ENCODE data around the genes SIK1, AIRE and ITGB2.

DNA sequence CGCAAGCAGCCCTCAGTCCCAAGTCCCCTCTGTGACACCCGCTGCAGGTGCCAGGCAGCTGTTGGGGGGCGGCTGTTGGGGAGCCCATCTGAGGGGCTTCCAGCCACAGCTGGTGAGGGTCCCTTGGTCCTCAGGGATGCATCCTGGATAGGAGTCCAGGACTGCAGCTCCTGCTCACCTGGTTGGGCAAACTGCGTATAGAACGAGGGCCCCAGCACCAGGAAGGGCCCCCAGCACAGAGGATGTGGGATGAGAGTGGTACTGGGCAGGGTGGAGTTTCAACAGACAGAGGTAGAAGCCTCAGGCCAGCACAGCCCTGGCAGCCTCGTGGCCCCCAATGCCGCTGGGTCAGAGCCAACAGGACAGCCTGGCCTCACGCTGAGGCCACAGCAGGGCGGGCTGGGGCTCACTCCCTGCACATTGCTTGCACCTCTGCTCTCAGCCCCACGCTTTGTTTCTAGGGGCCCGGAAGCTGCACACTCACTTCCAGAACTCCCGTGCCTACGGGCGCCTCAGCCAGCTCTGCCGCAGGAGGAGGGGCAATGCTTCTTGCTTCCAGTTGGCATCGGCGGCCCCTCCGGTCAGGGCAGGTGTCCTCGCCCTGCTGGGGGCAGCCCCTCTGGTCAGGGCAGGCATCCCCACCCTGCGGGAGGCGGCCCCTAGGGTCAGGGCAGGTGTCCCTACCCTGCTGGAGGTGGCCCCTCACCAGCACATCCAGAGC, 73.0 kb downstream of the SIK1 start:
- PRO-cap: no peak
- RAMPAGE, long total RNA, 4 experiments: no peak in any of the 4 experiments

DNA sequence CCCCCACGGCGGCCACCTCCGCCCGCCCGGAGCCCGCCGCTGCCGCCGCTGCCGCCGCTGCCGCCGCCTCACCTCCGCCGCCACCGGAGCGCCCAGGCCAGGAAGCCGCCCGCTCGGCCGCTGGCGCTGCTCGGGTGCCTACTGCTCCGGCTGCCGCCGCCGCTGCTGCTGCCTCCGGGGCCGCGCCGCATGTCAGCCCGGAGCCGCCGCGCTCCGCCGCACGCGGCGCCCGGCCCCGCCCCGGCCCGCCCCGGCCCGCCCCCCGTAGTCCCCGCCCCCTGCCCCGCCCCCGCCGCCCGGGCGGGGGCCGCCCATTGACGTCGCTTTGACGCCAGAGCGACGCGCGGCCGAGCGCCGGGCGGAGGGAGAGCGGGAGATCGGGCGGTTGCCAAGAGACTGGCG, at the start of gene SIK1:
TSS of gene SIK1 (minus strand) at position 194 of the 402 bp plus-strand sequence.
- PRO-cap: no peak
- RAMPAGE, long total RNA, 4 experiments: no peak in any of the 4 experiments

DNA sequence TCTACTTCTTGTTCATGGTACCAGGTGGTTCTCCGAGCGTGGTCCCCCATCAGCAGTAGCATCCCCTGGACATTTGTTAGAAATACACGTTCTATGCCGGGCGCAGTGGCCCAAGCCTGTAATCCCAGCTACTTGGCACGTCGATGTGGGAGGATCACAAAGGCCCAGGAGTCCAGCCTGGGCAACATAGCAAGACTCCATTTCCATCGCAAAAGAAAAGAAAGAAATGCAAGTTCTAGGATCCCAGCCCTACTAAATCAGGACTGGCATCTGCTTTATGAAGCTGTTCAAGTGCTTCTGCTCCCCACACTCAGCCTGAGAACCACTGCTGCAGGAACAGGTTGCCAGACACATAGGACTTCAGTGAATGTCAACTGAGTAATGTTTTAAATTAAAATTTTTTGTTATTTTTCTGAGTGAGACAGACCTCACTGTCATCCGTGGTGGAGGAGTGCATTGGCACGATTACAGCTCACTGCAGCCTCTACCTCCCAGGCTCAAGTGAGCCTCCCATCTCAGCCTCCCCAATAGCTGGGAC, 880 bp downstream of the RRP1 start:
- PRO-cap: no peak
- RAMPAGE, long total RNA, 4 experiments: no peak in any of the 4 experiments

DNA sequence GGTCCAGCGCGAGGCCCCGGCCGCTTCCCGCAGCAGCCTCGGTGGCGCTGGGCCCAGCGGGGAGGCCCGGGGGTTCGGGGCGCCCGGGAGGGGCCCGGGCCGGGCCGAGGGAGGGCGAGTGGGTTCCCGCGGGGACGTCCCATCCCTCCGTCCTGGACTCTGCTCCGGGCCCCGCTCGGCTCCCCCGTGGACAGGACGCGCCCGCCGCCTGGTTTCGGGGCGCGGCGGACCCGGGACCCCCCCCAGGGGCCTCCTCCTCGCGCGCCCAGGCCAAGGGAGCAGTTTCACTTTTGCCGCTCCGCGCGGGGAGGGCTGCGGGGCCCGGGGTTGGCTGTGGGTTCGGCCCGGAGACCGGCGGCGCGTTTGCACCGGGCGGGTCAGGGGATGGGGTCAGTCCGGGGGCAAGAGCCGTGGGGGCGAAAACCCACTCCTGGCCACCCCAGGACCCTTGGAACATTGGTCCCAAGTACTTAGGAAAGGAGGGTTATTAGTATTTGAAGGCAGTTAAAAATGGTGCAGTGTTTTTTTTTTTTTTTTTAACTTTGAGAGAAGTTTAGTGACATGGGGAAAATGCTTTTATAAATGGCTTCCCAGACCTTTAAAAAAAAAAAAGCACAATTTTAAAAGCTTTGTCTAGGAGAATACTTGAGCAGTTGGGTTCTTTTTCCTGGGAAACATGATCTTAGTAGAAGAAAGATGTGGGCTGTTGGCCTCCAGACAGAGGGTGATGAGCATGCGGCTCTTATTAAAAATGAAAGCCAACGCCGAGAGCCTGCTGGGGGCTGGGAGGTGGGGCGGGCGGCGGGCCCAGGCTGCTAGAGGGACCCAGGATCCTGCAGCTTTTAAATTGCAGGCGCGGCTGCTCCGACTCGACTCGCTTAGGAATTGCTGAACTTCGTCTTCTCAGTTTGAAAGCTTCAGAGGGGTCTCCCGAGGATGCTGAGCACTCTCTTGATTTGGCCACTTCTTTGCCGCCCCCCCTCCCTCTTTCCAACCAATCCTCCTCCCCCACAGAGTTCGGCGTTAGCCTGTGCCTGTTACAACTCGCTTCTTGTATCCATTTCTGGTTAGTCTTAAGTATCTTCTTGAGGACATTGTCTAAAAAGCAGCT, 932 bp downstream of the AGPAT3 start:
- PRO-cap: no peak
- RAMPAGE, long total RNA, 4 experiments: no peak in any of the 4 experiments

DNA sequence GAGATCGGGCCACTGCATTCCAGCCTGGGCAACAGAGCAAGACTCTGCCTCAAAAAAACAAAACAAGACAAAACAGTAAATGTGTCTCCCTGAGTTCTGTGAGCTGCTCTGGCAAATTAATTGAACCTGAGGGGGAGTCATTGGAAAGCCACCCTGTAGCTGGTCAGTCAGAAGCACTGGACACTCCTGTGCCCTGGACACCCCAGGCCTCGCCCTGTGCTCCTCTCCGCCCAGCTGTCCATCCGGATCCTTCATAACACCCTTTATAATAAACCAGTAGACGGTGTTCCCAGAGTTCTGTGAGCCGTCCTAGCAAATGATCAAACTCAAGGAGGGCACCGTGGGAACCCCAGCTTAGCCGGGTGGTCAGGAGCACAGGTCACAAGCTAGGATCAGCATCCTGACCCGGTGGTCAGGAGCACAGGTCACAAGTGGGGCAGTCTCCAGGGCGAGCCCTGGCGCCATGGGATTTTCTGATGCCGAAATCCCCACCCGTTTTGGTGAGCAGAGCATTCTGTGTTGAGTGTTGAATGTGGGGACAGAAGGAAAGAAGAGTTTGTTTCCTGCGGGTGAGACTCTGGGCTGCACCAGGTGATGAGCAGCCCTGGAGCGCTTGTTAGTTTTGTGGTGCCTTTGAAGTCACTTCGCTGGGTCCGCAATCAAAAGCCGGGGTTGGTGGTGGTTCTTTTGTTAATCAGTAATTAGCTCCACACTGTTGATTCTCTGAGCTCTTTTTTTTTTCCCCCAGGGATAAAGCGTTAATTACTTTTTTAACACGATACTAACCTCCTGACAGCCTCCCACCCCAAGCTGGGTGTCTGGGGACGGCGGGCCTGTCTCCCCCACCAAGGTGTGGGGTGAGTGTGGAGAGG, 56.3 kb downstream of the AGPAT3 start:
- PRO-cap: no peak
- RAMPAGE, long total RNA, 4 experiments: no peak in any of the 4 experiments

DNA sequence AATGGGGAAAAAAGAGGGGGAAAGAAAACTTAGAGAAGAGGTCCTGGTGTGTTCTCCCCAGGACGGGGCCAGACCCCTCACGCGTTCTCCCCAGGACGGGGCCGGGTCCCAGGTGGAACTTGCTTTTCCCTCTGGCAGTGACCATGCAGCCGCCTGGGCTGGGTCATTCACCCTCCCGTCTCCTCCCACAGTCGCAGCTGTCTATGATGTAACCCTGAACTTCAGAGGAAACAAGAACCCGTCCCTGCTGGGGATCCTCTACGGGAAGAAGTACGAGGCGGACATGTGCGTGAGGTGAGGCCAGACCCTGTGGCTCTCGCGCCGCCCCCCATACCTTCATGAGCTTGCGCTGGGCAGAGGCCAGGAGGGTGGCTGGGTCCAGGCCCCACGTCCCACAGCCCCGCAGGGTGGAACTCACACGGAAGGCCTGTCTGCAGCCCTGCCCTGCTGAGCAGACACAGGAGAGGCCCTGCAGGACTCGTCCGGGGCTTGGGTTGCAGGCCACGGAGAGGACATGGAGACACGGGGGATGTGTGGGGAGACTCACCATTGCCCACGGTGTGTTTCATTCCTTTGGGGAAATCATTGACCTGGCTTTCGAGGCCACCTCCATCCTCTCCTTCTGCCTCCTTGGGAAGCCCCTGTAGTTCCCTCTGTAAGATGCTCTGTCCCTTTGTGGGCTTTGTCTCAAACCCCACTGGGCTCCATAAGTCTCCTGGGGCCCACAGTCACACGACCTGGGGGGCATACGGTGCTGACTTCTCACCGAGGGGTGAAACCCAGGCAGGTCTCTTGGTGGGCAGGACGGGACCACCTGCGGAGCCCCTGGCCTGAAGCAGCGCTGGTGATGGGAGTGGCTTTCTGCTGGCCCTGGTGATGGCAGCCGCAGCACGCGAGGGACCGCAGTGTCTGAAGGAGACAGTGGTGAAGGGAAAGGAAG, 40.6 kb upstream of the TRAPPC10 start:
- PRO-cap: no peak
- RAMPAGE, long total RNA, 4 experiments: no peak in any of the 4 experiments

DNA sequence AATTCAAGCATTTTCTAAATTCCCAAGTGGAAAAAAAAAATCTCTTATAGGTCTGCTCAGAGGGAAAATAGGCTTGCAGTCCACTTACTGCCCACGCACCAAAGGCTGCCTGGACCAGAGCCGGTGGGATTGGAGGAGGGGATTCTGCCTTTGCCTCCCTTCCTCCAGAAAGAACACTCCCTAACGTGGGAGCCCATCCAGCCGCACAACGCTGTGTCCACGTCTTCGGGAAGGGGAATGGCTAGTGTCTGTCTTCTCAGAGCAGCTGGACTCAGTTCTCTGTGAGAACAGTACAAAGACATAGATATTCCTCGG, 5.4 kb upstream of the TRAPPC10 start:
- PRO-cap: no peak
- RAMPAGE, long total RNA, 4 experiments: no peak in any of the 4 experiments

- PRO-cap: no peak
- RAMPAGE, long total RNA, 4 experiments: no peak in any of the 4 experiments
Measured at GRCh38 chr21:44021541-44022099, 9.5 kb downstream of the TRAPPC10 start.

DNA sequence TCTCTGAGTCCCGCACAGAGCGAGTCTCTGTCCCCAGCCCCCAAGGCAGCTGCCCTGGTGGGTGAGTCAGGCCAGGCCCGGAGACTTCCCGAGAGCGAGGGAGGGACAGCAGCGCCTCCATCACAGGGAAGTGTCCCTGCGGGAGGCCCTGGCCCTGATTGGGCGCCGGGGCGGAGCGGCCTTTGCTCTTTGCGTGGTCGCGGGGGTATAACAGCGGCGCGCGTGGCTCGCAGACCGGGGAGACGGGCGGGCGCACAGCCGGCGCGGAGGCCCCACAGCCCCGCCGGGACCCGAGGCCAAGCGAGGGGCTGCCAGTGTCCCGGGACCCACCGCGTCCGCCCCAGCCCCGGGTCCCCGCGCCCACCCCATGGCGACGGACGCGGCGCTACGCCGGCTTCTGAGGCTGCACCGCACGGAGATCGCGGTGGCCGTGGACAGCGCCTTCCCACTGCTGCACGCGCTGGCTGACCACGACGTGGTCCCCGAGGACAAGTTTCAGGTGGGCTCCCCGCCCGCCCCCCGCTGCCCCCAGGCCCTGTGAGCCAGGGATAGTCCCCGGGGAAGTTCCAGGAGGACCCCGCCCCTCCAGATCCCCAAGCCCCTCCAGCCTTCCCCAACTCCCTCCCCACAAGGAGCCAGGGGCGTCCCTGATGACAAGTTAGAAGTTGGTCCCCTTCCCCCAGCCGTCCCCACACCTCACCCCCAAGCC, at the start of gene AIRE:
TSS of gene AIRE (plus strand) at position 237 of the 709 bp plus-strand sequence.
- PRO-cap: no peak
- RAMPAGE, long total RNA, 4 experiments: no peak in any of the 4 experiments

DNA sequence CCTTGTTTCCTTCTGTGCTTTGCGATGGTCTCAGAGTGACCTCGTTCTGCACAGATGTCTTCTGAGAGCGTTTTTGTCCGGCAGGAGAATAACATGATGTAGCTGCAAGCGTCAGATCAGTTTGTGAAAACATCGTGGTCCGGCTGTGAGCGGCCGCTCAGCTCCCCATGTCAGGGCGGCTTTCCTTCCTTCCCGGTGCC, 26.7 kb downstream of the TRPM2 start:
- PRO-cap: no peak
- RAMPAGE, long total RNA, 4 experiments: no peak in any of the 4 experiments

GRCh38 chr21:44428221-44428530, 27.1 kb upstream of the LRRC3 start:
- PRO-cap: no peak
- RAMPAGE, long total RNA, 4 experiments: no peak in any of the 4 experiments

DNA sequence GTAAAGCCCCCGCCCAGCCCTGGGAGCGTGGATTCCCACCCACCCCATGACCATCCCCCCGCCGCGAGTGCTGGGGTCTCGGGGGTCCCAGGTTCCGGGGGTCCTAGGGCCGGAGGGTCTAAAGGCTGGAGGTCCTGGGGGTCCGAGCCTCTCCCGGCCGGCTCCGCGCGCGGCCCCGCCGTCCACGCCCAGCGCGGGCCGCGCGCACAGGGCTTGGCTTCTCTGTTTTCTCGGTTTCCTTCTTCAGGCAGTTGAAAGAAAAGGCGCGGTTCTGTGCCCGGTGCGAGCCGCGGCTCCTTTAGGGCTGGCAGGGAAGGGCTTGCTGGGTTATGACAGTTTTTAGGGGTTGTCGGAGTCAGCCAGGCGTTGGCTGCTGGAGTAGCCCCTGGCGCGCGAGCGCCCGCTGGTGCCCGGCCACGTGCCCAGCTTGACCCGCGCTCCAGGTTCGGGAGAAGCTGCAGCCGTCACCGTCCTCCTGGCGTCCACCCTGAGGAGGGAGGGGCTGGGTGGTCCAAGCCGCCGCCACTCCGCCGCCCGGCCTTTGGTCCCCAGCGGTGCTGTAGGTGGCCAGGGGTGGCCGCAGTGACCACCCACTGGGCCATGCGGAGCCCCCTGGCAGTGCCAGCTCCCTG, 462 bp downstream of the LRRC3 start:
- PRO-cap: no peak
- RAMPAGE, long total RNA, 4 experiments: no peak in any of the 4 experiments

DNA sequence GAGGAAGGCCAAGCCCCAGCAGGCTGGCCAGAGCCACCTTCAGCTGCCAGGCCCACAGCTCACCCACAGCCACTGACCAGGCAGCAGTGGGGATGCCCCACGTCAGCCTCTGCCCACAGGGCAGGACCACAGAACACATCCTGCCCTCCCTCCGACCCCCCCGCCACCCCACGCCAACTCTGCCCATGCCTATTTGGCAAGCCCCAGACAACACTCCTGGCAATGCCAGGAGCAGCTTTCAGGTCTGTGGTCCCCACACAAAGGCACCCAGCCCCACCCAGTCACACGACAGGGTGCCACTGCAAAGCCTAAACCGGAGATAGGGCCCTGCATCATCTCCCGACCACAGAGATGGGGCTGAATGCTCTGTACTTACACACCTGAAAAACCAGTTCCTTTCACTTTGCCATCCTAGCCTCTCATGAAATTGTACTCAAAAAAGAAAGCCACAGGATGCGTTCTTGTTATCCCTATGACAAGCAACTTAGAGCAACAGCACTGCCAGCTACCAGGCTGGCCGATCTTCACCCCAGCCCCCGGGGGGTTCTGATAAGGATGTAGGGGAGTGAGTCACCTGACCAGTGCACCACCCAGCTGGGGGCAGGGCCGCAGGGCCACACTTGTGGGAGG, 36.3 kb downstream of the UBE2G2 start:
- PRO-cap: no peak
- RAMPAGE, long total RNA, 4 experiments: no peak in any of the 4 experiments

GRCh38 chr21:44842174-44842566, 24.3 kb upstream of the SUMO3 start:
- PRO-cap: no peak
- RAMPAGE, long total RNA, 4 experiments: no peak in any of the 4 experiments

- PRO-cap: no peak
- RAMPAGE, long total RNA, 4 experiments: no peak in any of the 4 experiments
Measured at GRCh38 chr21:44868747-44869143, 4.7 kb downstream of the PTTG1IP start.

GRCh38 chr21:44871868-44872450, 1.5 kb downstream of the PTTG1IP start:
- PRO-cap: bidirectional peak, plus-strand start at chr21:44872122, minus-strand start at chr21:44872014
- RAMPAGE, long total RNA, 4 experiments: no peak in any of the 4 experiments

DNA sequence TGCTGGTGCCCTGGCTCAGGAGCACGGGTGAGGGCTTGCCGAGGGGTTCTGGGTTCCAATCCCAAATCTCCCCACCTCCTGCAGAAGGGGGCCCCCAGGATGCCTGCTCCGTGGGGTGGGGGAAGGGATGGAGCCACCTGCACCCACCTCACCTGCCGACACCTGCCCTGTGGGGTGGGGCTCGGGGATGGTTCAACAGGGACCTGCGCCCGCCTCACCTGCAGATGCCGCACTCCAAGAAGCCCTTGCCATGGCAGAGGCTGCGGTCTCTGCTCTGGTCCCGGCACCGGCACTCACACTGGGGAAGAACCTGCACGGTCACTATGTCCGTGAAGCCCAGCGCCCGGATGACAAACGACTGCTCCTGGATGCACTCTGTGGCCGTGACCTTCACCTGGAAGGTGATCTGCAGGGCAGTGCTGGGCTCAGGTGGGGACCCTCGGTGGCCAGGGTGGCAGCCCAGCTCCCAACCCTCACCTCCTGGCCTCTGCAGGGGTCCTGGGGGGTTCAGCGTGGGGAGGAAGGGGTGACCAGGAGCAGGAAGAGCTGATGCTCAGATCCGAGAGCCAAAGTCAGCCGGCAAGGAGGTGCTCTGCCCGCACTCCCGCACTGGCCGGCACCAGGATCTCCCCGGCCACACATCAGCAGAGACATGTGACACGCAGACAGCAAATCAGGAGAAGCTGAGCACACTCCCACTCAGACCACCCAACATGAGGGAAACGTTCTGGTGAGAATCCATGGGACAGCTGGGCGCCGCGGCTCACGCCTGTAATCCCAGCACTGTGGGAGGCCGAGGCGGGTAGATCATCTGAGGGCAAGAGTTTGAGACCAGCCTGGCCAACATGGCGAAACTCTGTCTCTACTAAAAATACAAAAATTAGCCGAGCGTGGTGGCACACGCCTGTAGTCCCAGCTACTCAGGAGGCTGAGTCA, 18.4 kb upstream of the PTTG1IP start:
- PRO-cap: no peak
- RAMPAGE, long total RNA, 4 experiments: no peak in any of the 4 experiments

DNA sequence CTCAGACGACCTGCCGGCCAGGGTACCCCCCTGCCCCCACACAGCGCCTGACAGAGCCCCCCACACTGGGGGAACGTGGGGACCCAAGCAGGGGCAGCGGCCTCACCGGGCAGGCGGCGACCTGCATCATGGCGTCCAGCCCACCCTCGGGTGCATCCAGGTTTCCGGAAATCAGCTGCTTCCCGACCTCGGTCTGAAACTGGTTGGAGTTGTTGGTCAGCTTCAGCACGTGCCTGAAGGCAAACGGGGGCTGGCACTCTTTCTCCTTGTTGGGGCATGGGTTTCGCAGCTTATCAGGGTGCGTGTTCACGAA, 19.4 kb downstream of the ITGB2 start:
- PRO-cap: no peak
- RAMPAGE, long total RNA, 4 experiments: no peak in any of the 4 experiments

- PRO-cap: no peak
- RAMPAGE, long total RNA, 4 experiments: no peak in any of the 4 experiments
Measured at GRCh38 chr21:44911829-44912436, 8.8 kb downstream of the ITGB2 start.

- PRO-cap: no peak
- RAMPAGE, long total RNA, 4 experiments: start-site peak on the minus strand in 4 of 4 experiments, at chr21:44920847-44920912 at its widest, 48 to 435 reads per replicate
Measured at GRCh38 chr21:44920809-44921415, at the start of gene ITGB2. ITGB2 (minus strand) TSS chr21:44920899.